Right cardiac atrium (tissue), 1 donor: Measurements from ENCODE around the gene MDFIC2.

GRCh38 chr3:66297974-66298450 lies 77.2 kb downstream of the SLC25A26 start:
- PRO-cap = no peak

DNA sequence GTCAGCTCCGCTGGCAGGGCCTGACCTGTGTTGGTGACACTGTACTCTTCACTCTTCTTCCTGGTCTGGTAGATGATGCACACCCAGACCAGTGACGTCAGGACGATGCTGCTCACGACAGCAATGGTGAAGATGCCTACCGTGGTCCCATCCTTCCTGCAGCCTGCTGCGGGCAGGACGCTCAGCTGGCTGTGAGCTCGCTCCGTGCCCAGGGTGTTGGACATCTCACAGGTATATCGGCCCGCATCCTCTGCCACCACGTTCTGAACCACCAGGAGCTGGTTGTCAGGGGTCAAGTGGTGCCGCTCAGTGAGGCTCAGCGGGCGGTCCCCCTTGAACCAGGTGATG lies 117.9 kb downstream of the LRIG1 start:
- PRO-cap = no peak

GRCh38 chr3:66393329-66394572 lies 107.1 kb downstream of the LRIG1 start:
- PRO-cap = no peak

DNA sequence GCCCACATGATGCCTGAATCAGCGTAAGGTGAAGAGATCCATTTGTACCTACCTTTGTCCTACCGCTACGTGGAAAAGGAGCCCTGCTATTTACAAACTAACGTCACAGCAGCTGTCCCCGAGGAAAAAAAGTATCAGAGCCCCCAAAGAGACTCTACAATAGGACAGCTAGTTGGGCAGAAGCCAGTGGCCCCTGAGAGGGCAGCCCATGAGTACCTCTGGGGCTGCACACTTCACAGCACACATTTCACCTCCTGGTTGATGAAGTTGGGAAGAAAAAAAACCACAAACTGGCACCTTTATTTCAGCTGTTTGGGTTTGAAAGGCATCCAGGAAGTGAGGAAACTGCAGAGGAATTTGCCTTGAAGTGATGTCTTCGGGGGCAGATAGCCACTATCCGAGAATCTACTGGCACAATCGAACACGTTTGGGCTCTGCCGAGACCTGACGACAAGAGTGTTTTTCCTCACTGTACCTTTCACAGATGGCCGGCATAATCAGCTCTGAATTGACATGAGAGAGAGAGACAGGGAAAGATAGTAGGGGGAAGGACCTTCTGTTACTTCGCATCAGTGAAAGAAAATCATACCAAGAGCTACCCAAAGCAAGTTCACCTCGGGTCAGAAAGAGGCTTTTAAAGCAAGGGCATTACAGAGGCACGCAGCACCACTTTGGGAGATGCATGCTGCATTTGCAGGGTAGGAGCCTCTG lies 59.7 kb downstream of the LRIG1 start:
- PRO-cap = no peak

DNA sequence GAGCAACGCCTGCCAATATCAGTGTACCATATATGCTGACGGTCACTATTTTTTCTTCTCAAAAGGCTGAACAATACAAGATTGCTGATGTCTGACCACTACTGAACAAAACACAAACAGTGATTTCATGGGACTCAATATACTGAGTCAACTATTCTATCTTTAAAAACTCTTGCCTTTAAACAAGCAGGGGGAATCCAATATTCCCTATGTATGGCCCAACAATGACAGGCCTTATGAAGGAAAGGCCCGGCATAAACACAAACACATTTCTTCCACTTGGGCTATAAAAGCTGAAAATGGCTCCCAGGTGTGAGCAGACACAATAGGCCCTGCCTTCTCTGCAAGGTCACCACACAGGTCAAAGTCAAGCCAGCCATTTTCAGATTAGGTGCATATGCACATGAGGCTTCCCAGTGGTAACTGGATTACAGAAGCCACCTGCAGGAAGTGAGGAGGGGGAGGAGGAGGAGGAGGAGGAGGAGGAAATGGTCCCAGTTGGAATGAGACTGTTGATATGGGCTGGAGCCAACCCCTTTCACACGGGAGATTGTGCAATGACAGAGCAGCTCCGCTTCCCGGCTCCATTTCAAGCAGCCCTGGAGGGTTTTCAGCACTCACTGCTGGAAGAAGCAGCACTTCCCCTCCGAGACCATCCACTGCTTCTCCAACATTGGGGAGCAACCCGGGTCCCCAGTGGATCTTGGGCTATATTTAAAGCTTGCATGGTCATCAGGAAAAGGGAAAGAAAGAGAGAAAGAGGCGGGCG lies 58.6 kb downstream of the LRIG1 start:
- PRO-cap = no peak

DNA sequence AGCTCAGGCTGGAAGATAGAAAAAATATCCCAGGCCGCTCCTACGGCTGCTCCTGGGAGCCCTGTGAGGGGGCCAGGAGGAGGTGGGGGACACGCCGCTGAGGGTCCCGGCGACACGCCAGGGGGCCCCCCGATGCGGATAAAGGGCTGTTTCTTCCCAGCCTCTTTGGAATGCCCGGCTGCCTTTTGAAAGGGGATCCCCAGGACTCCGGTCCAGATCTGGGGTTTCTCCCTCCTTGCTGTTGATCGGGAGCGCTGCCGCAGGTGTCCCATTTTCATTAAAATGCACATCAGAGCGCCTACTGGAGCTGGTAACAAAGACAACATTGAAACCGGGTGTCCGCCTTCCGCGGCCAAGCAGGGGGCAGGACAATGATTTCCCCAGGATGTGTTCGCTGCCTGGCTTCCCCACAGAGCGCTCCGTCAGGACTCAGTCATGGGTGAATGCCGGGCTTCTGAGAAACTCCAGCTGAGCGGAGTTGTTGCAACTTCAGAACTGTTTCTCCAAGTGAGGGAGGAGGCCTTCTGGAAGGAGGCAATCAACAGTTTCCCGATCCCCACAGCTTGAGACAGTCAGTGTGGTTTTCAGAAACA lies 200.0 kb upstream of the KBTBD8 start:
- PRO-cap = no peak

GRCh38 chr3:67947975-67948566 lies 56.0 kb upstream of the TAFA1 start:
- PRO-cap = no peak

DNA sequence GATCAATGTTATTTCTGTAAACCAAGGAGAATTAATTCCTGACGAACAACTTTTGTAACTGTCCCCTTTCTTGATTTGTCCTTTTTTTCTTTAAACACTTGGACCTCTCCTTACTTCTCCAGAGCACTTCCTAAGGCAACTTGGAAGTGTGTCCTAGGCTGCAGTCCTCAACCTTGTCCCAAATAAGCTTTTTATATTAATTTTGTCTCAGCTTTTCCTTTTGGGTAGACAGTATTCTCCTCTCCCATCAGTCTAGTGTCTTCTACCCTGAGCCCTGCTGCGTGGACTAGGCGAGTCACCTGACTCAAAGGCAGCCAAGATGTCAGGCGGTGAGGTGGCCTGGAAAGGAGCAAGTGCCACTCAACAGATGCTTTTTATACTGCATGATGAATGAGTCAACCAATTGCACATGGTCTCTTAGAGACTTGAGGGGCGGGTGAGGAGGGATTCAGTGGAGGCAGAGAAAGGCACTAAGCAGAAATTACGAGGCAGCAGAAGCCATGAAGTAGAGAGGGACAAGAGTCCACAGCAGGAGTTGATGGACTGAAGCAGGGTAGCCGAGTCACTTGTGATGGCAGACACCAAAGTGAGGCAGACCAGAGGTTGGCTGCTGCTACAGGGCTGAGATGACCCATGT lies 95.9 kb downstream of the FRMD4B start:
- PRO-cap = bidirectional peak, plus-strand start at position 442 of the sequence, minus-strand start at position 288 of the sequence

- PRO-cap = no peak
Observed at GRCh38 chr3:69370730-69371292, 15.1 kb downstream of the FRMD4B start.

GRCh38 chr3:69505684-69506267 lies 119.9 kb upstream of the FRMD4B start:
- PRO-cap = no peak

DNA sequence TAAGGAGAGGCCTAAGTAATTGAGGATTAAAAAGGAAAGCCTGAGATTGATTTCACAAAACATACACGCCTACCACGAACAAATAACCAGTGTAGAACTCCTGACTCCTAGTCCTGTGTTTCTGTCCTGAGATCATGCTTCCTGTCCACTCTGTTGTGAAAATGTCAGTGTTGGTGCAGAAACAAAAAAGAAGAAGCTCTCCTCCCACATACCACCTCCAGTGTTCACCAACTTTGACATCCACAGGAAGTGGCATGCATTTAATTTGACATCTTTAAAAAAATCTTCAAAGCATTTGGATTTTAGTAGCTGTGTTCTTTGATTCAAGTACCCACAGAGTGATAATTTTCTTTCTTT lies 8.6 kb downstream of the MITF start:
- PRO-cap = no peak

GRCh38 chr3:69757158-69757784 lies 18.0 kb downstream of the MITF start:
- PRO-cap = no peak

GRCh38 chr3:70312585-70312806 lies at the start of gene MDFIC2:
Gene MDFIC2 (minus strand): TSS chr3:70312638.
- PRO-cap = no peak

GRCh38 chr3:70803904-70804134 lies 491.4 kb upstream of the MDFIC2 start:
- PRO-cap = no peak

DNA sequence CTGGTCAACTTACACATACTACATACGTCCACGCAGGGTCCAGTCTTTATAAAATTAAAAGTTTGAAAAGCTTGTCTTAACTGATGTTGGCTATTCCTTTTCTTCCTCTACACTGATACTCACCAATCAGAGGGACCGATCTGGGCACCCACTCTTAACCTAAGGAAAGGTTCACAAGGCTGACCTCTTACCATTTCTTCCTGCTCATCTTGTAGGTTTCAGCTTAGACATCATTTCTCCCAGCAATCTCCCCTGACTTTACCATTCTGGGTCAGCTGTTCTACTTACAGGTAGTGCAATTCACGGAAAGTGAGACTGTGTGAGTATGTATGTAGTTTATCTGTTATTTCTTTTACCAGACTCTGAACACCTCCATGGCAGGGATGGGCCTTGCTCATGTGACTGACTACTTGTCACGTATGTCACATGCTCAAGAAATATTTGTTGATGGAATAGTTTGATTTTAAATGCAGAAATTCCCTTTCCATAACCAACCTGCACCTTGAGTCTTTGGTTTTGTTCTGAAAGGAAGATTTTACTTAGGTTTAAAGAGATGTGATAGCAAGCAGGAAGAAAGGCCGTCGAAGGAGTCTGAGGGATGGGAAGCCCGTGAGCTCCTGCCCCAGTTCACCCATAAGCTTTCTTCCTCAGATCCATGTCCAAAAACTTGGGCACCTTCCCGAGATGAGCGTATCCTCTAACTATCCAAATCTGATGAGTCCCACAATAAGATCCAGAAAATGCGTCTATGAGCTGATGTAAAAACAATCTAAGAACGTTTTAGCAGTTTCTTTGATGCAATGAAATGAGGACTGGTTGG lies 599.2 kb downstream of the FOXP1 start:
- PRO-cap = no peak

- PRO-cap = no peak
Observed at GRCh38 chr3:71050385-71051033, 533.0 kb downstream of the FOXP1 start.

DNA sequence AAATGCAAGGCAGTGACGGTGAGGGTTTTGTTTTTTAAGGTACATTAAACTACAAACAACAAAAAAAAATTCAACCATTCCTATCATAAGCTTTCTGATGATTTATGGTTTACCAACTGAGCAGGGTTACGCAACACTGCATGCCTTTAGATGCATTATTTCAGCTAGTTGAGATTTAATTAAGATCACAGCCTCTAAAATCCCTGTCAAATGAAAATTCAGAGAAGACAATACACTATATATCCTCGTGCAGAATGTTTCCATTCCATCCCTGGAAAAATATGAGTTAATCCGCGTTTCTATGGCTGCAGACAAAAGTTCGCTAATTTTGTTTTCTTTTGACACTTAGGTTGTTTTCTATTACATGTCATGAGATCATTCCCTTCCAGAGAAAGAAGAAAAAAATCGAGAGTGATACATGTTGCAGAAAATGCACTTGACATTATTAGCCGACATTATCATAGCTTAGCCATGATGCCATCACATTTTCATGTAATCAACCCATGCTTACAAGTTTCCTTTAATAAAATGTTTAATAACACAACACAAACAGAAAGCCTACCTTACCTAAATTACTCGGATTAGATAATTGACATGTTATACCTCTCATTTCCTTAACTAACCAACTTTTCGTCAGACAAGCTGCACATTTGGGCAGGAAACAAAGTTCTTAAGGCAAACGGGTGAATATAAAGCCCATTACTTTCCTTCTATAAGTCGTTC lies 521.3 kb downstream of the FOXP1 start:
- PRO-cap = no peak

DNA sequence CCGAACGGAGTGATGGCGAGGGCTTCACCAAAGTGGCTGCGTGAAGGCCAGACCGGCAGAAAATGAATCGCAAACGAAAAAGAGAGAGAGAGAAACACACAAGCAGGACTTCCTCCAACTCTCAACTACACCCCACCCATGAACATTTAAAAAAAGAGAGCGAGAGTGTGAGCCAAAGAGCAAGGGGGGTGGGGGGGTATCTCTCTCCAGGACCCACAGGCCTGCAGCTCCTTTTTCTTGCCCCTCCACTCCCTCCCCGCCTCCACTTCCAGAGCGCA lies 519.2 kb downstream of the FOXP1 start:
- PRO-cap = unidirectional peak, minus-strand start at position 64 of the sequence

DNA sequence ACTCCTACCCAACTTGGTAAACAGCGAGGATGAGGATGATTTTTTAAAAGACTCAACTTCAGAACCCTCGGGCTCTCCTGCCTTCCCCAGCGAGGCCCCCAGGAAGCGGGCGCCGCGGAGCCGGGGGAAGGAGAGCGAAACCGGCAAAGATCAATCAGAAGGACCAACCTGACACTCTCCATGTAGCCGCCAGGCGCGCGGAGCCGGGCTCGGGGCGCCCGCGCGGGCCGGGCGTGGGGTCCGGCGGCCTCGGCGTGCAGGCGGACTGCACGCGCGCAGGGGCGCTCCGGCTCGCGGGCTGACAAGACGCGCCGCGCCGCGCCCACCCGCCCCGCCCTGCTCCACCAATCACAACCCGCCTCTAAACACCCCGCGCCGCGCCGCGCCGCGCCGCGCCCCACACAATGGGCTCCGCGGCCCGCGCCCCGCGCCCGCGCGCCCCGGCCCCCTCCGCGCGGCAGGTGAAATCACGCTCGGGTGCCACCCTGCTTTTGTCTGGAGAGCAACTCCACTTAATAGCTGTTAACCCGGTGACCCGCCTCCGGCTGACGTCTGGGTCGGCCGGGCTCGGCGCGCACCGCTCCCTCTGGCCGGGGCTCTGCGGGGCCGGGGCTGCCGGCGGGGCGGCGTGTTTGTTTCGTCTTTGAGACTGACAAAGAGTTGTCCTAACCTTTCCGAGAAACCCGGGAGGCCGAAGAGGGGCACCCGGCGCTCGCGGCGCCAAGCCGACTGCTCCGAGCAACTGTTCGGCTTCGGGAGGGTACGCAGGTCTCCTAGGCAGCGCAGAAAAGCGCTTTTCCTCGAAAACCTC lies 518.7 kb downstream of the FOXP1 start:
- PRO-cap = bidirectional peak, plus-strand start at position 551 of the sequence, minus-strand start at position 277 of the sequence

DNA sequence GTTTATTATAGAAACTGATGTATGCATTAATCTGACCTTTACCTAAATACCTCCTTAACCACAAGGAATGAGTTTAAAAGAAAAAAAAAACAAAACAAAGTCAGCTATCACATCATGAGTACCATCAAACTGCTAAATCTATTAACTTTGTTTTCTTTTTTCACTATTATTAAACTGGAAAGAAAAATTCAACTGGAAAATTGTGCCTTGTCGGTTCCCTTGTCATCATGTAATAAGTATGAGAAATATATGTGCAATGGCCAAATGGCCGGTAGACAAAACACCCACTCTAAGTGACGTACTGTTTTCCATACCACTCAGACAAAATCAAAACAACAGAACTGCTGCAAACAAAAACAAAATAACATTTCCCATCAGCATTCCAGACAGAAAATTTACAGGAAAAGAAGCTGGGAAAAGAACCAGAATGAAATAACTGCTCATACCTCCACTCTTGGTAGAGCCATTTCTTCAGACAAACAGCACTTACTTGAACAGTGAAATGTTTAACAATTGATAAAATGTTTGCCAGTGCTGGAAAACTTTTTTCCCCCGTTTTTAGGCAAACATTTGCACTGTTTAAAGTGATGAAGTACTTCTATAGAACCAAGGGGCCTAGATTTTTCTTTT lies 415.2 kb downstream of the FOXP1 start:
- PRO-cap = no peak